Placental epithelial cell (primary cell): ENCODE measurements around a stretch of chr10.

DNA sequence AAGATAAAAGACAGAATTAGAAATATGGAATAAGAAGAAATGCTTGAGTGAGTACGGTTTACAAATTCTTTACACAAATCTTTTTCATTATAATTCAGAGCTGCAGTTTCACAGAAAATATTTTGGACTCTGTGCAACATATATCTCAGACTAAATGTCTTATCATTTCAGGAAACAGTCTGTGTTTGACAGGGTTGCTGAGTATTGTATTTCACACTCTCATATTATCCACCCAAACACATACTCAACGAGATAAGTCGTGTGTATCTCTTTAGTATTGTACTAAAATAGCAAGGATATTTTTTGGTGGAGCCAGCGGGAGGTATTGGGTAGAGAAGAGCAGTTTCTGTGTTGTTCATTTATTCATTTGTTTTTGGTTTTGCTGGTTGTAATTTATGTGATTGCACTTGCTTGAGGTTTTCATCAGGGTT, 39.0 kb upstream of the SLC39A12 start:
- CAGE, long polyA plus RNA = no peak

DNA sequence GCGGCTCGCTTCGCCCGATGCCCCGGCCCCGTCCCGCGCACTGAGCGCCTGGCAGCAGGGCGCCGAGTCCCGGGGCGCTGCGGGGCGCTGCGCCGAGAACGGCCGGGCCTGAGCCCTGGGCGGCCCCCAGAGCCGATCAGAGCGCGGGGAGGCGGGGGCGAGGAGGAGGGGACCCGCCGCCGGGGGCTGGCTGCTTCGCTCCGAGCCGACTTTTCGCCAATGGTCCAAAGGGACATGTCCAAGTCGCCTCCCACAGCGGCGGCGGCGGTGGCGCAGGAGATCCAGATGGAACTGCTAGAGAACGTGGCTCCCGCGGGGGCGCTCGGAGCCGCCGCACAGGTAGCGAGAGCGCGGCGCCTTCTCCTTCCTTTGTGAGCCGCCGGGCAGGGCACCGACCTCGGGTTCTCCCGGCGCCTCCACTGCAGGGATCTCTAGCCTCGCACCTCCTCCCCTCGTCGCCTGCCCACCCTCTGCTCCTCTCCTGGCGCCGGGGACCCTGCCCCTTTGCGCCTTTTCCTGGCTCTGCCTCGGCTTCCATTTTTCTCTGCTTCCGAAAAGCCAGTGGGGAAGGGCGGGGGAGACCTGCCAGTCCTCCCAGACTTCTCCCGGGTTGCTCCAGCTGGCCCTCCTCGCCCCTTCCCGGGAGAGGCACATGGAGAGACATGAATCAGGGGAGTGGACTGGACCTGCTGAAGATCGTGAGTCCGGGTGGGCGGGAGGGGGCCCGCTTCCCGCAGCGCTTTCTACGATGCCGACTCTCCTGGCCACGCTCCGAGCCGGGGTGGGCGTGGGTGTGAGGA, 494 bp downstream of the CACNB2 start:
- CAGE, long polyA plus RNA = no peak

DNA sequence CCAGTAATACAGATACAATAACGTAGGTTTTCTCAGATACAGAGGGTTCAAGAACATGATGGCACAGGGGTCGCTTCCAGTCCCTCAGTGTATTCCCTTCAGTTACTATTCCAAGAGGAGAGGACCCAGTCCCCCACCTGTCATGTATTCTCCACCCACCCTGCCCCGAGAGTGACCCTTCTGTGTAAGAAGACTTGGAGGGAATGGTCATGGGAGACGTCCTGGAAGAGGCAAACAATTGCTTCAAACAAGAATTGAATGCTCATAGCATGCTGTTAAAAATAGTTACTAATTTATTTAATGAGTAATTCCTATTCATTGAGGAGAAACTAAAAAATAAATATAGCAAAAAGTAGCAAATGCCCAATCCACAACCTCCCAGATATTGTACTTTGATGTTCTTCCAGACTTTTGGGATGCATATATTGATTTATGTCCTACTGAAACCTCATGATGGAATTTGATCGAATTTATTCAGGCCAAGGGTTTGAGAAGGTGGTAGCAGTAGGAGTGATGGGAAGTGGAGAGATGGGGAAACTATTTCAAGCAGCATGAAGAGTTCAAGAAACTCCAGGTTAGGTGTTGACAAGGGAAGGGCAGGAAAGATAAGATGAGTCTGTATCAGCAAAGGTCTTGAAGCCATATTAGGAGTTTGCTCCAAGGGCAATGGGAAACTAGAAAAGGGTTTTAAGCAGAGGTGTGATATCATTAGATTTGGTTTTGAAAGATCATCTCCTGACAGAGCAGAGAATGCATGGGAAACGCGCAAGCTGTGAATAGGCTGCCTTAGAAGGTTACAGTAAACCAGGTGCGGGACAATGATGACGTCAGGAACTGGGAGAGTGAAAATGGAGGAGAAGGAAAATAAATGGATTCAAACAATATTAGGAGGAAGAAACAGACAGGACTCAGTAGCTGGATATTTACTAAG, 50.3 kb downstream of the CACNB2 start:
- CAGE, long polyA plus RNA = no peak

GRCh38 chr10:18199082-18199831, 59.0 kb downstream of the CACNB2 start:
- CAGE, long polyA plus RNA = no peak

- CAGE, long polyA plus RNA = no peak
Observed at GRCh38 chr10:18239943-18240545, 99.8 kb downstream of the CACNB2 start.

- CAGE, long polyA plus RNA = no peak
Observed at GRCh38 chr10:18438722-18439419, 212.5 kb downstream of the NSUN6 start.

GRCh38 chr10:18649348-18649926, 1.9 kb downstream of the NSUN6 start:
- CAGE, long polyA plus RNA = no peak

GRCh38 chr10:18737433-18737747, 78.2 kb downstream of the ARL5B start:
- CAGE, long polyA plus RNA = no peak

- CAGE, long polyA plus RNA = no peak
Observed at GRCh38 chr10:18753056-18753660, 93.9 kb downstream of the ARL5B start.

- CAGE, long polyA plus RNA = no peak
Observed at GRCh38 chr10:19046665-19046994, 2.0 kb upstream of the MALRD1 start.

DNA sequence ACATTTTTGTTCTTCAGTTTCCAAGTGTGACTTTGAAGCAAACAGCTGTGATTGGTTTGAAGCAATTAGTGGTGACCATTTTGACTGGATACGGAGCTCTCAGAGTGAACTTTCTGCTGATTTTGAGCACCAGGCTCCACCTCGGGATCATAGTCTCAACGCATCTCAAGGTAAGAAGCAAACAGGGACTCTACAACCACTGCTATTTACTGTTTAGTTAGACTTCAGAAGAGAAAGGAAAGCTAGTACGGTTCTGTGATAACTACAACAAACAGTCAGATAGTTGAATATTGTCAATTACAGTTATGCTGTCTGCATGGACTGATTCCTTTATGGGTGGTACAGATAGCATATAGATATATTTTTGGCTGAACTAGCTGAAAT, 155.1 kb downstream of the MALRD1 start:
- CAGE, long polyA plus RNA = no peak

DNA sequence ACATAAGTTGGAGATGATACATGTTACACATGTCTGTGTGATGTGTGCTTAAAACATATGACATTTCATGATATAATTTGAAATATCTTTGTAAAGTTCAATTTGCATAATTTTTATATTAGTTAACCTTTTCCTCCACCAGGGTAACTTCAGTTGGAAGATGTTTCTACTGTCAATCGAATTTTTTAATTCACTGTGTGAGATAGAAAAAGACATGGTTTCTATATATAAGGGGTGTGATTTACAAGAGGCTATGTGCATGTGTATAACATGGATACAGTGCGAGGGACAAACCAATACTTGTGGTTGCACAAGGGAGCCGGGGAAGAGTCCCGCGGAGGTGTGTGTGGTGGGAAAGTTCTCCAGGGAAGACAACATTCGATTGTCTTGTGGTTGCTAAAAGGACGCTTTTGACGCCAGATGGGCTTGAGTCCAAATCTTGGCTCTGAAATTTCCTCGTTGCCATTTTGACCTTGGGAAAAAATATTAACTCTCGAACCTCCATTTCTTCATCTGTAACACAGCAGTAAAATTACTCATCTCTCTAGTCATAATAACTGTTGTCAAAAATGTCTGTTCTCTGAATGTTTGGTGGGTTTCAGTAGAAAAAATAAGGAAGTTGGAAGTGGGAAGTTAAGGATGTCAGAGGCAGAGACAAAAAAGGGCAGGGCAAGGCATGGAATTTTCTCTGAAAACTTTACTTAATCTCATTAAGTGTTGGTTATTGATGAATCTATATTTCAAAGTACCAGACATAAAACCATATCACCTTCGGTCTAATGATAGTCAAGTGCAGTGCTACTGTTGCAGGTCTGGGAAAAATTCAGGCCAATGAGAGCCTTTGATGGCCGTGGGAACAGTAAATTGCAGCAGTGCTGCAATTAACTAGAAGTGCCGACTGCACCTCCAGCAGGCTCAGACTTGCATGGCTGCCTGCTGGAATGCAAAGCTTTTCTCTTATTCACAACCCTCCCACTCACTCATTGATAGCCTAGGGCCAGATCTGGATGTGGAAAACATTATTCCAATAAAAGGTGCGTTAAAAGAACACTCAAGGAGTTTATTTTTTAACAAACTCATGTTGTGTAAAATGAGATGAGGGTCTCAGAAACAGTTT, 16.6 kb downstream of the PLXDC2 start:
- CAGE, long polyA plus RNA = no peak

DNA sequence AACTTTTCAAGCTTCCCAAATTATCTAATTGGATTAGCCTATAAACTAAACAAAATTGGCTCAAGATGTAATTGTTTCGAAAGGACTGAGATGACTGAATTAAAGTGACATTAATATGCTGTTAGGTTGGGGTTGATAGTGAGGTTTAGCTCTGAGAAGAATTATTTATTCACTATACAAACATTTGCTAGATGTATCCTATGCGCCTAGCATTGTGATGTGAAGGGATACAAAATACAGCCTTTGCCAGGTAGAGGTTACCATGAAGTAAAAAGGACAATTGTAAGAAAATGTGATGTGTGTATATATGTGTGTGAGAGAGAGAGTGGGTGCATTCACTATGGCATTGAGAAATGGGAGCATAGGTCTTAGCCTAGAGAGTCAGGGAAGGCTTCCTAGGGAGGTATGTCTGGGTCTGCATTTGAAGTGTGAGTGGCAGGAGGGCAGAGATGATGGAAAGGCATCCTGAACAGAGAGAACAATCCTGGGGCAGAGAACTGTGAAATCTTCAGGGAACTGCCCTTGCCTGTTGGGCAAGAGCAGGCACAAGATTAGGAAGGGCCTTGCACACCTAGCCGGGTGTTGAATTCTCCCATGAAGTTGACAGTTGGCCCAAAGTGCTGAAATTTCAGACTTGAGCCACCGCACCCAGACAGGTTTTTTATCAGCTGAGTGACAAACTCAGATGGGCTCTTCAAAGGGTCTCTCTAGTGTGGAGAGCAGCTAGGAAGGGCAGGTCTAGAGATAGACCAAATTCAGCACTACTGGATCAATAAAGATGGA, 18.5 kb downstream of the PLXDC2 start:
- CAGE, long polyA plus RNA = no peak

DNA sequence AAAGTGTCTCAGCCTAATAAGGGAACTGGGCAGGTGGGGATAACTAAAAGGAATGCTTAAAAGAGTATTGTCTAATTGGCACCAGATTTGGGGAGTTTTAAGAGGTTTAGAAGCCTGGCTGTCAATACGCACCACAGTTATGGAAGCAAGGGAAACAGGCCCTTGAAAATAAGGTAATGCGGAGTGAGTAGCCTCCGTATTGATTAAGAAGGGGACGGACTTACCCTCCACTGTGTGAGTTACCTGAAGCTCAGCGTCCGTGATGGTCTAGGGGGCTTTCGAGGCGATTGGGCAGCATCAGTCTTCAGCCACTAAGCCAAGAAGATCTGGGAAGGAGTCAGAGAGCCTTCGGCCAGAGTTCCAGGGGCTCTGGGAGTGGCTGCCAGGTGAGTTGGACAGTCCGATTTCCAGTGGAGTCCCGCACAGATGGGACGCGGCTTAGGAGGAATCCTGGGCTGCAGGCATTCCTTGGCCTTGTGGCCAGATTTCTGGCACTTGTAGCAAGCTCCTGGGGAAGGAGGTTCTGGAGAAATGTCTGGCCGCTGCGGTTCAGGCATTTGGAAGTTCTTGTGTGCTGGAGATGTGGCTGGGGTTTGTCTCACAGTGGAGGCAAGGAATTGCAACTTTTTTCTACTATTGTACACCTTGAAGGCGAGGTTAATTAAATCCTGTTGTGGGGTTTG, 306.0 kb downstream of the PLXDC2 start:
- CAGE, long polyA plus RNA = no peak

DNA sequence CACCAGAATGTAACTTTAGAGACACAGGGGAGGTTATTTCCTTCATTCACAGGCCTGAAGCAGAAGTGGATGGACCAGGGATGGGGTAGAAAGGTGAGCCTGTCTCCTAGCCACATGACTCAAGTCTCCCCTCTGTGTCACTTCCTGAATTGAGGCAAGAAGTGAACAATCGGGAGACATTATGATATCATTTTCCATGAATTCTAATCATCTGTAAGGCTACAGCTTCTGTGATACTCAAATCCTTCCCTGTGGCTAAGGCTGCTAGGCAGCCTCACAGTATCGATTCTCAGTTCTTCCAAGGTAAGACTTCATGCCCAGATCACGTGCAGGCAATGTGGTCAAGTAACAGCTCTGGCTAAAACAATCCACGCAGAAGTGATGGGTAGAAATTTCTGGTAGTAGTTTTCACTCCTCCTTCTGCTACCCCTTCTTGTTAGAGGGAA, 203.9 kb upstream of the NEBL start:
- CAGE, long polyA plus RNA = no peak

GRCh38 chr10:21315286-21315911, 210.1 kb downstream of the SKIDA1 start:
- CAGE, long polyA plus RNA = no peak

DNA sequence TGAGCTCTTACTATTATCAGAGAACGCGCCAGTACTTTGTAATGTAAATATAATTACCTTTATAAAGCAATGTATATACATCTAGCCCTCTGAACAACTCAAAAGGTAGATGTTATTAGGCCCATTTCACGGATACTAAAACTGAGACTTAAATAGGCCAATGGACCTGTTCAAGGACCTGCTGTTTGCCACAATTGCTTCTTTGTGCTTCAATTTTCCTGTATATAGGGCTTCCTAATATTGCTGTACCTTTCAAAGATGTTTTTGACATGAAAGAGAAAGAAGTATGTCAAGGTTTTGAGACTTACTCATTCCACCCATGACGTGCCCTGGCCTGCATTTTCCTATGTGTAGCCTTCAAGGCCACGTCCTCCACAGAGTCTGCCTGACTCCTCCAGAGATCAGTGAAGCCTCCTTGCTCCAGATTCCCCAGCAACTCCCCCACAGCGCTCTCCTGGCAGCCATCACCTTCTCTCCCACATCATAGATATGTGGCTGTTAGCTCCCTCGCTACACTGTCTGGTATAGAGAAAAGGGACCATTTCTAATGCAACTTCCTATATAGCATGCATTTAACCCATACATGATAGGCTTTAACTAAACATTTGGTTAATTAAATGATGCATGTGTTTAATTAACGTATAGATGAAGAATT, 156.5 kb downstream of the SKIDA1 start:
- CAGE, long polyA plus RNA = no peak

DNA sequence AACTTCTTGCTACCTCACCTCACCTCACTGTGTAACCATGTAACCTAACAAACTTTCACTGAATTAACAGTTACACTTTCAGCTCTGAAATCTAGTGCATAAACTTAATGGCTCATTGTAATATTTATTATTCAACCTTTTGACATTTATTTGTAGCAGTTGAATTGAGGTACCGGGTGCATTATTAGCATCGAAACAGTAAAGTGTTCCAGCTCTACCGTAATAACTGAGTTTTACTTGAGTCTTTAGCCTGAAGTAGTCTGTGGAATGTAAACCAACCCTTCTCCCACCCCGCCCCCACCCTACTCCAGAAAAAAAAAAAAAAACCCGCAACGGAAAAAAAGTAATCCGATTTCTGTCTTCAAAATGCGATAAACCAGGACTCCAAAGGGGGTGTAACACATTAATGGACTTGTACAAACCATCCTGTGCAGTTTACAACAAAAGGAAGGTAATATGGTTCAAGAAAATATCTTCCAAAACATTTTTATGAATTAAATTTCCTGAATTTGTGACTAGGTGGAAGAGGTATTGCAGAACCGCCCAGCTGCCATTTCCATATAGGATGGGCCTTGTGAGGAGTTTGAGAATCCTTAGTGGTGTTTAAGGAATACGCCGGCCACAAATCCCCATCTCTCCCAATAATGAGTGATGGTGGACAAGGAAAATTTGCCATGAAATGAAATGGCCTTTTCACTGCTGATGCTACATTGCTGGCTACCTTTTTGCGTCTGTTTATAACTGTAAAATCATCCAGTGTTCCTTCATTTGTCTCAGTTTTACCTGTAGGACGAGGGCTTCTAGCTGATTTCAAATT, 10.7 kb downstream of the SKIDA1 start:
- CAGE, long polyA plus RNA = no peak

DNA sequence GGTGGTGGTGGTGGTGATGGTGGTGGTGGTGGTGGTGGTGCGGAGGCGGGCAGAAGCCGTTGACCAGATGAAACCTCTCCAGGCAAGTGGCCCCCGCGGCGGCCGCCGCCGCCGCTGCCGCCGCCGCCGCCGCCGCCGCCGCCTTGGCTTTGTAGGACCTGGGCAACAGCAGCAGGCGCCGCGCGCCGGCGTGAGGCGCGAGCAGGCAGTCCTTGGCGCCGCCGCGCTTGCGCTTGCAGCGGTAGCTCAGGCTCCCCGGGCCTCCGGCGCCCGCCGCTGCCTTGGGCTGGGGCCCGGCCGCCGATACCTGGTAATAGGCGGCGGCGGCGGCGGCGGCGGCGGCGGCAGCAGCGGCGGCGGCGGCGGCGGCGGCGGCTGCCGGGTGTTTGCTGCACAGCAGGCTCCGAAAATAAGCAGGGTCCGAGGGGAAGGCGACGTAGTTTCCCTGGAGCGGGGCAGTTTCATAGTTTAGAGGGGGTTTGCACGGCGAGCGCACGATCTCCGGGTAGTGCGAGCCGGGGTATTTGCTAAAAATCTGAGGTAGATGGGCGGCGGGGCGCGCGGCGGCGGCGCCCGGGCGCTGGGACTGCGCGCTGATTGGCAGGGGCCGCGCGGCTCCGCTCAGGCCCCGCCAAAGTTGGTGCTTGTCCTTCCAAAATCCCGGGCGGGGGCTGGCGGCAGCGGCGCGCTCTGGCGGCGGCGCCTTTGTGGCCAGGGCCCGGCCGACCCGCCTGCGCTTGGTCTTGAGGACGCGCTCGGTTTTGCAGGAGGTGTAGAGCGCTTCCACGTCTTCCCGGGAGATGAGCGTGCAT, 8.5 kb downstream of the SKIDA1 start:
- CAGE, long polyA plus RNA = no peak

DNA sequence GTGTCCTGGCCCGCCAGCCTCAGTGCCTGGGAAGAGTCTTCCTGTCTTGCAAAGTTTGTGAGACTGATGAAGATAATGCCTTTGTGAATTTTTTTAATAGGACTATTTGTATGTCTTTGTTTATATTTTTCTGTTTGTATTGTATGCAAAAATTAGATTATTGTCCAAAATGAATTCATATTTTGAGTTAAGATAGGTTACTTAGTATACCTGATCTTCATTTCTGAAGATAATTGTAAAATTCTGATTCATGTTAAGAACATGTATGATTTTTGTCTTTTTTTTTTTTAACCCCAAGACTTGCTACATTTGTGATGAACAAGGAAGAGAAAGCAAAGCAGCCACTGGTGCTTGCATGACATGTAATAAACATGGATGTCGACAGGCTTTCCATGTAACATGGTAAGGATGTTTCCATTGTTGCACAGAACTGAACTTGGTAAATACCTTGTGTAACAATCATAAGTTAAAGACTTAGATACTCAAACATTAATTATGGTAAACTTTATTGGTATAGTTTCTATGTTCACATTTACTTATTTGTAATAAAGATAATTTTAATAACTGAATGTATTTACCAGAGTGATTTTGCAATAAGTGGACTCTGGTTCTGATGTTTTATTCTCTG, 78.1 kb downstream of the MLLT10 start:
- CAGE, long polyA plus RNA = no peak